ENCODE measurements around a stretch of chr12.

- PRO-cap, 2 experiments = peak in 2 of 2 experiments; most common plus-strand start chr12:12927734 (in 1); most common minus-strand start chr12:12927523 (in 1)
- RAMPAGE, long total RNA, 4 experiments = start-site peak on the plus strand in 1 of 4 experiments, at chr12:12927724-12927772 at its widest, 48 reads per replicate
Measured at GRCh38 chr12:12926845-12928078, 24.7 kb downstream of the GPRC5D start.

- PRO-cap, 2 experiments = no peak in any of the 2 experiments
- RAMPAGE, long total RNA, 4 experiments = no peak in any of the 4 experiments
Measured at GRCh38 chr12:12989111-12989499, 11.0 kb downstream of the HEBP1 start.

GRCh38 chr12:12990812-12991011 lies 9.4 kb downstream of the HEBP1 start:
- PRO-cap, 2 experiments = no peak in any of the 2 experiments
- RAMPAGE, long total RNA, 4 experiments = no peak in any of the 4 experiments

GRCh38 chr12:13098465-13099022 lies 4.9 kb downstream of the GSG1 start:
- PRO-cap, 2 experiments = peak in 1 of 2 experiments; most common minus-strand start chr12:13098655 (in 1)
- RAMPAGE, long total RNA, 4 experiments = start-site peak on the plus strand in 1 of 4 experiments, at chr12:13098889-13098894 at its widest, 6 reads per replicate

GRCh38 chr12:13101932-13102419 lies 1.5 kb downstream of the GSG1 start:
- PRO-cap, 2 experiments = no peak in any of the 2 experiments
- RAMPAGE, long total RNA, 4 experiments = no peak in any of the 4 experiments

GRCh38 chr12:13195773-13196307 lies 686 bp upstream of the EMP1 start:
- PRO-cap, 2 experiments = no peak in any of the 2 experiments
- RAMPAGE, long total RNA, 4 experiments = no peak in any of the 4 experiments

GRCh38 chr12:13215490-13215844 lies 18.9 kb downstream of the EMP1 start:
- PRO-cap, 2 experiments = no peak in any of the 2 experiments
- RAMPAGE, long total RNA, 4 experiments = no peak in any of the 4 experiments

DNA sequence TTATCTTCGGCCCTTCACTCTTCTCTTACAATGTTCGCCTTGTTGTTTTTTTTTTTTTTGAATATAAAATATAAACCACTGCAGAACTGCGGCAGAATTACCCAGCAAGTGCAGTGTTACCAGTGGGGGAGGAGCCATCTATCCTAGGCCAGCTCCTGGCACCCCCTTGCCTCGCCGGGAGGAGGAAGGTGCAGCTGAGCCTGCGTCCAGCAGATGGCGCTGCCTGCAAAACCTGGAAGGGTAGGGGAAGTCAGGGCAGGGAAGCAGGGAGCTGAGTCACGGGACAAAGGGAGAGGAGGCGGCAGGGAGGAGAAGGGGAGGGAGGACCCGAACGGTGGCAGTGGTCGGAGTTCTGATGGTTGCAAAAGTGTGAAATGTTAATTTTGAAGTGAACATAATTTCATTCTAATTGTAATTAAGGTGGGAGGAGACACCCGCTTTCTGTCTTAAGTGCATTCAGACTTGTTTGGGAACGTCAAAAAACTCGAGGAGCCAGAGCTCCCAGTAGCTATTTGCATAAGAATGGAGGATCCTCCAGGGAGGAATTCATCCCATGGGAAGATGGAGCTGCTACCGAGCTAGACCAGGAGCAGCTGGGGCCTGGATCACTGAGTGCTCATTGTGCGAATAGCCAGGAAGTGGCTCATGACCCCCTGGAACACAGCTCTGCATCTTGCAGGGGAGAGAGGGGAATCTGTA lies 59.3 kb downstream of the EMP1 start:
- PRO-cap, 2 experiments = peak in 1 of 2 experiments; most common plus-strand start position 274 of the sequence (in 1)
- RAMPAGE, long total RNA, 4 experiments = no peak in any of the 4 experiments

- PRO-cap, 2 experiments = no peak in any of the 2 experiments
- RAMPAGE, long total RNA, 4 experiments = no peak in any of the 4 experiments
Measured at GRCh38 chr12:13376365-13377444, 180.2 kb downstream of the EMP1 start.

DNA sequence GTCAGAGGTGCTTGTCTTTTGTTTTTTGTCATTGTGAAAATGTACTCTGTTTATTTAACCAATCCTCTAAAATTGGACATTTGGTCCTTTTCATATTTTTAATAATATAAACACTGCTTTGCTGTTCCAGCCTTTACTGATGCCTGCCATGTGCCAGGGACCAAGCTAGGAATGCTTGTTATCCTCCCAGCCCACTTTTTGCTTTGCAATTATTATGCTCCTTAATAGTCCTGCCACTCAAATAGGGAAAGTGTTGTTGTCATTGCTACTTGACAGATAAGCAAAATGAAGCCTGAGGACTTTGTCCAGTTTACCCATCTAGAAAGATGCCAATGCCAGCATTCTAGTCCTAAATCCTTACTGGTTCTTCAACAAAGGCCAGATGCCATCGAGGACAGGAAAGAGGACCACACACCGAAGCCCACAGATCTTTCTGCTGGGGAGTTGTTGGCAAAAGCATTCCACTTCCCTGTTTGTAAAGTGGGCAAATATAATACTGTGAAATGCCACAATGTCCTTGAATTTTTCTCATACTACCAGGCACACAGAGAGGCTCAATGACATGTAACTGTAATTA lies 246.5 kb downstream of the EMP1 start:
- PRO-cap, 2 experiments = no peak in any of the 2 experiments
- RAMPAGE, long total RNA, 4 experiments = no peak in any of the 4 experiments

GRCh38 chr12:13505156-13505752 lies 308.7 kb downstream of the EMP1 start:
- PRO-cap, 2 experiments = no peak in any of the 2 experiments
- RAMPAGE, long total RNA, 4 experiments = no peak in any of the 4 experiments

GRCh38 chr12:14314875-14315337 lies 50.6 kb upstream of the ATF7IP start:
- PRO-cap, 2 experiments = no peak in any of the 2 experiments
- RAMPAGE, long total RNA, 4 experiments = no peak in any of the 4 experiments

- PRO-cap, 2 experiments = no peak in any of the 2 experiments
- RAMPAGE, long total RNA, 4 experiments = no peak in any of the 4 experiments
Measured at GRCh38 chr12:14411052-14411541, 45.6 kb downstream of the ATF7IP start.

GRCh38 chr12:14554197-14554932 lies 13.3 kb downstream of the PLBD1 start:
- PRO-cap, 2 experiments = peak in 1 of 2 experiments; most common plus-strand start chr12:14554608 (in 1)
- RAMPAGE, long total RNA, 4 experiments = no peak in any of the 4 experiments

GRCh38 chr12:14769905-14770673 lies 842 bp downstream of the H4C16 start:
- PRO-cap, 2 experiments = peak in 2 of 2 experiments; most common plus-strand start chr12:14770088 (in 1); most common minus-strand start chr12:14770292 (in 2)
- RAMPAGE, long total RNA, 4 experiments = no peak in any of the 4 experiments

GRCh38 chr12:14836094-14836870 lies 7.0 kb downstream of the ART4 start:
- PRO-cap, 2 experiments = no peak in any of the 2 experiments
- RAMPAGE, long total RNA, 4 experiments = no peak in any of the 4 experiments

DNA sequence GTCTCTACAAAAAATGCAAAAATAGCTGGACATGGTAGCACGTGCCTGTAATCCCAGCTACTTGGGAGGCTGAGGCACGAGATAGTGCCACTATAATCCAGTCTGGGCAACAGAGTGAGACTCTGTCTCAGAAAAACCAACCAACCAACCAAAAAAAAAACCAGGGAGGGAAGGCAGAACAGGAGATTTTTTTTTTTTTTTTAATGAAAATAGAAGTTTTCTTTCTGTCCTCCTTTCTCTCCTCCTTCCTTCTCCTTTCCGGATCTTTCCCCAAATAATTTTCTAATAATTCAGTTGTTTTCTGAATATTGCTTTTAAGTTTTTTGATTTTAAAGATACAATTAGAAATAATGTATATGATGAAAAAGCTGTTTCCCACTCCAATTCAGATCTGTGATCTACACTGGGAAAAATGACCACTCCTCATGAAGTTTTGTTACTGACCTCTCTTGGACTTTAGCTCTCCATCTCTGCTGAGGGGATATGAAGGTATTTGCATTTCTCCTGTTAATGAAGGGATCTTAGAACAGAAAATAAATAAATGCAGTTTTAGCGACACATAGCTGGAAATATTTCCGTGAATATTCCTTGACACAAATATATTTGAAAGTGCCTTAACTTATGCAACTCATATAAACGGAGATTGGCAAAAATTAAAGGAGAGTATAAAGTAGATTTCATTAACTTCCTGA lies 3.0 kb downstream of the MGP start:
- PRO-cap, 2 experiments = no peak in any of the 2 experiments
- RAMPAGE, long total RNA, 4 experiments = start-site peak on the minus strand in 1 of 4 experiments, centred at position 483 of the sequence, 156 reads per replicate

GRCh38 chr12:14884166-14884947 lies 1.3 kb downstream of the MGP start:
- PRO-cap, 2 experiments = peak in 2 of 2 experiments; most common plus-strand start chr12:14884638 (in 2); most common minus-strand start chr12:14884453 (in 1)
- RAMPAGE, long total RNA, 4 experiments = no peak in any of the 4 experiments

GRCh38 chr12:14968526-14968813 lies 4.4 kb upstream of the PDE6H start:
- PRO-cap, 2 experiments = no peak in any of the 2 experiments
- RAMPAGE, long total RNA, 4 experiments = no peak in any of the 4 experiments

DNA sequence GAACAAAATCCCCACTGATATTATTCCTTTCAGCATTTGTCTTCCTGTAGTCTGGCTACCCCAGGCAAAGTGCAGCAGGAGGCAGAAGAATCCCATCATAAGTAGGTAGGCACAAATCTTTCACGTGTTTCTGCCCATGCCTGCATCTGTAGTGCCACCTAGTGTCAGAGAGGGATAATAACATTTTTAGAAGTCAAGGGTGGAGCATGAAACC lies 47.7 kb upstream of the RERG start:
- PRO-cap, 2 experiments = no peak in any of the 2 experiments
- RAMPAGE, long total RNA, 4 experiments = no peak in any of the 4 experiments